Fibroblast of the aortic adventitia (primary cell): Measurements from ENCODE around the genes SAP30BP, H3-3B and FBF1.

- CAGE, long polyA plus RNA: no peak
Observed at GRCh38 chr17:75404665-75405386, 652 bp downstream of the GRB2 start.

DNA sequence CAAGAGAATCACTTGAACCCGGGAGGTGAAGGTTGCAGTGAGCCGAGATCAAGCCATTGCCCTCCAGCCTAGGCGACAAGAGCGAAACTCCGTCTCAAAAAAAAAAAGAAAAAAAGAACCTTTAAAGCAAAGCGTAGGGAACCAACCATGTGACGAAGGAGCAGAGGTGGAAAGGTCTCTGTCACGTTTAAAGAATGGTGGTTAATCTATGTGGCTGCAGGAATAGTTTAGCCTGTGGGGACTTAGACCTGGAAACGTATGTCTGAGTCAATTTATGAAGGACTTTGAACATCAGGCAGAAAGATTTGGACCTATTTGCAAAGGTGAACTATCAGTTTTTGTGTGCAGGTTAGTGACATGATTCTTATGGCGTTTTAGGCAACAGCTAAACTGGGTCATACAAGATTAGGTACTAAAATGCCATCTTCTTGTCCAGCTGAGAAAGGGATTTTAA lies 1.0 kb upstream of the TMEM94 start:
- CAGE, long polyA plus RNA: no peak

DNA sequence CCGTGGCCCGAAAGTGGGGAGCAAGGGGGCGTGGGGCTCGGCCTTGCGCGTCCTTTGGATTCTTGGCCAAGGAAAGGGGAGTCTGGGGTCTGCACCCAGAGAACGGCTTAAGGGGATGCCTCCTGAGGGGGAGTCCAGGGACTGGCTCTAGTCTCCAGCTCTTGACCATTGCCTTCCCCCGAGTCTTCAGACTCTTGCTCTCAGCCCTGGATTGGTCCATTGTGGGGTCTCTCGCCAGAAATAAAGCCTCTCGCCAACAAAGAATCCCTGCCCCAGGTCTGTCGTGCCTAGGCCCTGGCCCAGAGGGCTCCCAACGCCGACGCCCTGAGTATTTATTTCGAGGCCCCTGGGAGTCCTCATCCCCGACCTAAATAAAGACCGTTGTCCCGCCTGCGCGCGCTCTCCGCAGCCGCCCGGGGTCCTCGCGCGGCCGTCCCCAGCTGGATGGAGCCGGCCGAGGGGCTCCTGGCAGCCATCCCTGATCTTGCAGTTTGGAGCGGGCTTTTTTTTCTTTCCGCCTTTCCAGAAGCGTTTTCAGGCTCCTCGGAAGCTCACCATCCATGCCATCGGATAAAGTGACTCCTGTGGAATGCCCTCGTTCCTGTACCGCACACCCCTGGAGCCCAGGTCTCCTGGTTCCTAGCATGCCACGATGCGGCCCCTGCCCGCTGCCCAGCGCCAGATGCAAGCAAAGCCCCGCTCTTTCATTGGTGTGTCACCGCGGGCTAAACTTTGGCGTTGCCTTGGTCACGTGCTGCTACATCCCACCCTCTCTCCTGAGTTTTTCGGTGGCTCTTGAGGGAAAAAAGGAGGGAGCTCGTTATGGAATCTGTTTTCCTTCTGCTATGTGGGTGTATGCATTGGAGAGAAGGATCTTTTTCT lies 574 bp downstream of the TMEM94 start:
- CAGE, long polyA plus RNA: no peak

DNA sequence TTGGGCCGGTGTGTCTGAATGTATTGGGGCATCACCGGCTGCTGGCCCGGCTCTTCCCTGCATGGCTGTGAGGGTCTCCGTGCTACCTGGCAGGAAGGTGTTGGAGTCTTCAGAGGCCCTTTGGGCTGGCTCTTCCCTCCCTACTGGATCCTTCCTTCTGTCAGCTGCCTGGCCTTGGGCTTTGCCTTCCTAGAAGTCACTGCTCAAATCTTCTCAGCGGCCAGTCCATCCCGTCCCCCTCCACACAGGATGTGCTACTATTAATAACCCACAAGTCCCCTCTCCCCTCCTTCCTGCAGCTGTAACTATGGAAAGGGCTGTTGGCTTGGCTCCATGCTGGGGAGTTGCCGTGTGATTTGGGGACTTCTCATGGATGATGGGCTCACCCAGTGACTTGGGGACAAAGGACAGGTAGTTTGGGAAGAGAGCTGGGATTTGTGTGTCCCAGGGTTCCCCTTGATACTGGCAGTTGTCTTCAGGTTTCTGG lies 19.4 kb downstream of the TMEM94 start:
- CAGE, long polyA plus RNA: no peak

GRCh38 chr17:75490008-75490579 lies 25.2 kb downstream of the CASKIN2 start:
- CAGE, long polyA plus RNA: no peak

DNA sequence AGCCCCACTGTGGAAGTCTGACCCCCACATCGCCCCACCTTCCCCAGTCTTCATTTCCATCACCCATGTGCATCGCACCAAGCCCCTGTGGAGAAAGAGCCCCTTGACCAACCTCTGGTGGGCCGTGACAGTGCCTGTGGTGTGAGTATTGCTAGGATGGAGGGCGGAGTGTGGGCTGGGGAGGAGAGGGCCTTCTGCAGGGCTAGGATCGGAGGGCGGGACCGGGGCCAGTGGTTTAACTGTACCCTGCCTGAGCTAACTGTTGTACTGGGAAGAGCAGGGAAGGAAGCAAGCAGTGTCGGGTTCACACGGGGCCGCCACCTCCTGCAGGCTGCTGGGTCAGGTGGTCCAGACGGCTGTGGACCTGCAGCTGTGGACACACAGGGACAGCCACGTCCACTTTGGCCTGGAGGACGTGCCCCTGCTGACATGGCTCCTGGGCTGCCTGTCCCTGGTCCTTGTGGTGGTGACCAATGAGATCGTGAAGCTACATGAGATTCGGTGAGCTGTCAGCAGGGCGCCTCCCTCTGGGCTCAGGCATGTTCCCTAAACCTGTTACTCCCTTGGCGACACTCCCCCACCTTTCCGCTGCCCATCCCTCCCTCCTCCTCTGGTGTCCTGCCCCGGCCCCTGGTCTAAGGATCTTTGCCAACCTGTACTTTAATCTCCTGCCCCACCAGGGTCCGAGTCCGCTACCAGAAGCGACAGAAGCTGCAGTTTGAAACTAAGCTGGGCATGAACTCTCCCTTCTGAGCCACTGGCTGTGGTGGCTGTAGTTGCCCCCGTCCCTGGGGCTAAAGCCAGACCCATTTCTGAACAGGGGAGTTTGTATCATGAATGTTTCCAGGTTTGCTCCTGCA lies 16.5 kb downstream of the CASKIN2 start:
- CAGE, long polyA plus RNA: no peak

DNA sequence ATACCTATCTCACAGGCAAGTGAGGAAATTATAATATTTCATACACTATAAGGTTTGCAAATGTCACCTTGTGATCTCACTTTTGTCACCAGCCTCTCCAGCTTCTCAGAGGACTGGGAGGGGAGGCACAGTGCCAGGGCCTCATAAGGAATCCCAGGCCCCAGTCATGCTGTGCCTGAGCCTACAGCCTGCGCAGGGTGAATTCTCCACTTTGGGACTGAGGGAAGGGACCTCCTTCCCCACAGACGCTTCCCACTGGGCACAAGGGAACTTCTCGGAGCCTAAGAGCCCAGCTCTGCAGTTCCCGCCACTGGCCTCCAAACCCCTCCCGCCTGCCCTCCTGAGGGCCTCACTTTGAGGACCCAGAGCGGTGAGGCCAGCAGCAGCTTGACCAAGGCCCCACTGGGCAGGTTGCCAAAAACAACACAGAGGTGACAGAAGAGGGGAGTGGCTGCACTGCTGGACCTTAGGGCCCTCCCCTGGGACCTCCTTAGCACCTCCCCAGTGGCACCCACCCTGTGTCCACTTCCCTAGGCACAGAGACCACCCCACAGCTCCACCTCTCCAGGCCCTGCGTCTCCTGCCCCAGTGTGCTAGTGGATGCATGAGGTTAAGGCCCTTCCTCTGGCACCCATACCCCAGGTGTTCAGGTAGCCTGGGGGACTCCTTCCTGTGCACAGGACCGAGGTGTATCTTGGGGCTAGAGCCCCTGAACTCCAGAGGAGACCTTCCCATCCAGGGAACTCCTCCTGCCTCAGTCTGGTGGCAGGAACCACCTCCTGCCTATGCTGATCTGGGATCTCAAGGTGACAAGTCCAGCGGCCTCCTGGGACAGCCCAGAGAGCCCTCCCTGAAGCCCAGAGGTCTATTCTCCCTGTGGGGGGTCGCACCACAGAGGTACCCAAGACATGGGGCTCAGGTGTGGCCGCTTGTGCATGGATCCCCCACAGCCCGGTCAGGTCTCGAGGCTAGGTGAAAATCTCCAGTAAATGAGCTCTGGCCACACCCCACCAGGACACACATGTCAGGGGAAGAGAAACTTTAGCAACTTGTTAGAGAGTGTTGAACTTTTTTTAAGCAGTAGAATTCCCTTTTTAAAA lies 3.5 kb downstream of the CASKIN2 start:
- CAGE, long polyA plus RNA: no peak

DNA sequence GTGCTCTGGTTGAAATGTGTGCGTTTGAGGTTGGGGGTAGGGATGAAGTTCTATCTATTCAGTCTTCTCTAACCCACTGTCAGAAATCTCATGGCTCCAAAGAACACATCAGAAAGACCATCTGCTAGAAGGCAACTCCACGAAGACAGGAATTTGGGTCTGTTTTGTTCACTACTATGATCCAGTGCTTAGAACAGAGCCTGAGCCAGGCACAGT lies 2.5 kb downstream of the CASKIN2 start:
- CAGE, long polyA plus RNA: no peak

DNA sequence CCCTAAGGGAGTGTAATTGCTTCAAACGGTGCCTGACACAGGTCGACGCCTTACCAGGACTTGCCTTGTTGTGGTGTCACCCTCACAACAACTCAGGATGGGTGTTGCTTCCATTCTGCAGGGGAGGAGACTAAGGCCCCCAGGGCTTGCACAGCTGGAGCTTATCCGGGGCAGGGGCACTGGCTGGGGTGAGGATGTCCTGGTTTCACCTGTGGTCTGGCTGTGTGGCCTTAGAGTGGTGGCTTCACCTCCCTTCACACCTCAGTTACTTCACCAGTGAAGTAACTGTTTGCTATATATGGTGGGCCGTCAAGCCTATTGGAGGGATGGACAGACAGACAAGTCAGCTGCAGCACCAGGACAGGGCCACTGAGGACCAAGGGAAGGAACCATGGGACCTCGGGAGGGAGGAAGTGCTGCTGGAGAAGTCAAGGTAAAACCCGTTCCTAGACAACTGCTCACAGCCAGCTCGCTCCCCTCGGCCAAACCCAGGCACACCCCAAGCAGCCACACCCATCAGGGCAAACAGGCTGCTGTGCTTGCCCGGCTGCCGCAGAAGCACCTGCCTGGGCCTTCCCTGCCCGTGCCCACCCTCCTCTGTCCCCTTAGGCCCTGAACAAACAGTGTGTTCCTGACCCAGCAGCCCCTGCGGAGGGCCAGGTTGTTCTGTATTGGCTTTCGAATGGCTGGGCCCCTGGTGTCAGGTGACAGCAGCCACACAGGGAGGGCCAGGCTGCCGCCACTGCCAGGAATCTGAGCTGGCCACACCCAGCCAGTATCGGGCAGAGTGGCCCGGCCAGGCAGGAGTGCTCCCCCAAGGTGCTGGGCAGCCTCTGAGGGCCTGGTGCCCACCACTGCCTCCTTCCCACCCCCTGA lies 23.6 kb downstream of the LLGL2 start:
- CAGE, long polyA plus RNA: no peak

GRCh38 chr17:75589731-75589928 lies 2.0 kb downstream of the MYO15B start:
- CAGE, long polyA plus RNA: no peak

GRCh38 chr17:75606735-75607186 lies 19.2 kb downstream of the MYO15B start:
- CAGE, long polyA plus RNA: no peak

DNA sequence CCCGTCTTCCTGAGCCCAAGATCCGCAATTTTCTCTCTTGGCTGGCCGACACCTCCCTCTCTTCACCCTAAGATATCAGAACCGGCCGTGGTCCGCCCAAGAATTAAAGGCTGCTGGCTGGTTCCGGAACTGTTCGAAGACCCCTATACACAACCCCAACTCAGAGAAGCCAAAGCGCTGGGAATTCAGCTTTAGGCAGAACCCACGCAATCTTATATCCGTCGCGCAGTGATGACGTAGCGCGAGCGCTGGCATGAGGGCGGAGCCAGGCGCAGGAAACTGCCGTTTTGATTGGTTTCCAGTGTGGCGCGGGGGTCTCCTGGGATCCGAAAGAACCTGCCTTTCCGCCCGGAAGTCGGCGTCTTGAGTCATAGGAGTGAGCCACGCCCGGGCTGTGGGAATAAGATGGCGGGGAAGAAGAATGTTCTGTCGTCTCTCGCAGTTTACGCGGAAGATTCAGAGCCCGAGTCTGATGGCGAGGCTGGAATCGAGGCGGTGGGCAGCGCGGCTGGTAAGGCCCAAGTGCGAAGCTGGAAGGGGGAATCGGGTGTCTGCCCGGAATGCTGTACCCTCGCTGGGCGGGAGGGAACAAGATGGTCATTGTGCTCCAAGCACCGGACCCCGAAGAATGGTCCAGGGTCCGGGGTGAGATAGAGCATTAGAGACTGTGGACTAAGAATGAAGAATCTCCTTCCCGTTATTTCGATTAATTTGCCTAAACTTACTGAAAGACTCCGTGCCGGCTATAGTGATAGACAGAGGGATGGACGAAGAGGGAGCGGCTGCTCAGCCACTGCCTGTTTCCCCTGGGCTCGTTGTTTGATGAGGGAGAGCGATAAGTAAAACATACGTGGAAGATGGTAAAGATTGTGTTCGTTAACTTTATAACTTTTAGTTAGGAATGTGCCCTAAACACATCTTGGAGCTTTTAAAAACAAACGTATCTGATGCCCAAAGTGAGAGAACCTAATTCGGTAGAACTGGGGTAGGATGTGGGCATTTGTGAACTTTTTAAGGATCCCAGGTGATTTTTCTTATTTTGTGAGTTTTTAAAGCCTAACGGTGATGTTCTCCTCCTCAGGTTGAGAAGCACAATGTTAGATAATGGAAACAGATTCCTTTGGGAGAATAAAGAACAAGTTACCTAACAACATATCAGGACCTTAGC lies at the start of gene SAP30BP:
Gene SAP30BP (plus strand): TSS at position 371 of the 1,168 bp plus-strand sequence.
- CAGE, long polyA plus RNA: no peak

DNA sequence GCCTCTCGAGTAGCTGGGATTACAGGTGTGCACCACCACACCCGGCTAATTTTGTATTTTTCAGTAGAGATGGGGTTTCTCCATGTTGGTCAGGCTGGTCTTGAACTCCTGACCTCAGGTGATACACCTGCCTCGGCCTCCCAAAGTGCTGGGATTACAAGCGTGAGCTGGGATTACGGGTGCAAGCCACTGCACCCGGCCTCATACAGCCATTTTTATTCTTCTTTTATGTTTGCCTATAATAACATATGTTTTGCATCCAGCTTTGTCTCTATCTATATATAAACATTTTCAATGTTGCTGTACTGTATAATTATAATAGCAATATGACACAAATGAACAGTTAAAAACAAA lies 15.1 kb downstream of the SAP30BP start:
- CAGE, long polyA plus RNA: no peak

- CAGE, long polyA plus RNA: no peak
Observed at GRCh38 chr17:75693037-75693364, 25.9 kb downstream of the SAP30BP start.

GRCh38 chr17:75779656-75780010 lies at the start of gene H3-3B:
Gene H3-3B, minus strand, starts transcription at chr17:75779779.
- CAGE, long polyA plus RNA: no peak

GRCh38 chr17:75783794-75784487 lies 665 bp upstream of the UNK start:
- CAGE, long polyA plus RNA: no peak

- CAGE, long polyA plus RNA: no peak
Observed at GRCh38 chr17:75808713-75809419, 24.3 kb downstream of the UNK start.

GRCh38 chr17:75940554-75941451 lies at the start of gene FBF1:
Gene FBF1, minus strand, starts transcription at chr17:75941042.
- CAGE, long polyA plus RNA: no peak

- CAGE, long polyA plus RNA: no peak
Observed at GRCh38 chr17:75941452-75941754, 561 bp upstream of the FBF1 start.

GRCh38 chr17:75996577-75997141 lies 4.0 kb upstream of the CDK3 start:
- CAGE, long polyA plus RNA: no peak